A549 (cell line): ENCODE results near the genes GRIN2A, TEKT5 and DEXI.

GRCh38 chr16:8856707-8857203 lies 12.1 kb downstream of the CARHSP1 start:
- PRO-cap: no peak
CAGE:
- cytosol, long polyA plus RNA: no peak
- long polyA plus RNA: no peak
- nucleus, long polyA plus RNA: no peak

GRCh38 chr16:8916273-8916740 lies 34.2 kb downstream of the LITAFD start:
- PRO-cap: no peak
CAGE:
- cytosol, long polyA plus RNA: no peak
- long polyA plus RNA: no peak
- nucleus, long polyA plus RNA: no peak

DNA sequence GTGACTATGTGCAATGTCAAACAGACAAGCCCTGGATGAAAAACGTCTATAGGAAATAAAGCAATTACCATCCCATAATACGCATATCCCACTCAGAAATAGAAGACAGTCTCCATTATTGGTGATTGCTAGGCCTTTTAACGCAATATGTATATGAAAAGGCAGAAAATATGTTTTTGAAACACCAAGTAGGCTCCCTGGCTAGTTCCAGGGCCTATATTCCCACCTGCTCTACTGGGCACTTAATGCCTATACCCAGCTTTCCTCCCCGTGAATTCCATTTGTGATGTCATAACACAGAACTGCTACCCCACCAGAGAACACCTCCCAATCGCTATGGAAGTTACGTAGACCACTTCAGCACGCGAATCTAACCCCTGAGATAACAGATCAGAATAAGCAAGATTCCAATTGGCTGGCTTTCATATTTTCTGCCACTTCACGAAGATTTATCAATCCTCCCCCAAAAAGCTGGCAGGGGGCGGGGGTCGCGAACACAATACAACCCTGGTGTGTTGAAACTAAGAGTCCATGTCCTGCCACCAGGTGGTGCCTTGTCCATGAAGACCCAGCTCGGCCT lies 28.0 kb downstream of the USP7 start:
- PRO-cap: no peak
CAGE:
- cytosol, long polyA plus RNA: no peak
- long polyA plus RNA: no peak
- nucleus, long polyA plus RNA: no peak

DNA sequence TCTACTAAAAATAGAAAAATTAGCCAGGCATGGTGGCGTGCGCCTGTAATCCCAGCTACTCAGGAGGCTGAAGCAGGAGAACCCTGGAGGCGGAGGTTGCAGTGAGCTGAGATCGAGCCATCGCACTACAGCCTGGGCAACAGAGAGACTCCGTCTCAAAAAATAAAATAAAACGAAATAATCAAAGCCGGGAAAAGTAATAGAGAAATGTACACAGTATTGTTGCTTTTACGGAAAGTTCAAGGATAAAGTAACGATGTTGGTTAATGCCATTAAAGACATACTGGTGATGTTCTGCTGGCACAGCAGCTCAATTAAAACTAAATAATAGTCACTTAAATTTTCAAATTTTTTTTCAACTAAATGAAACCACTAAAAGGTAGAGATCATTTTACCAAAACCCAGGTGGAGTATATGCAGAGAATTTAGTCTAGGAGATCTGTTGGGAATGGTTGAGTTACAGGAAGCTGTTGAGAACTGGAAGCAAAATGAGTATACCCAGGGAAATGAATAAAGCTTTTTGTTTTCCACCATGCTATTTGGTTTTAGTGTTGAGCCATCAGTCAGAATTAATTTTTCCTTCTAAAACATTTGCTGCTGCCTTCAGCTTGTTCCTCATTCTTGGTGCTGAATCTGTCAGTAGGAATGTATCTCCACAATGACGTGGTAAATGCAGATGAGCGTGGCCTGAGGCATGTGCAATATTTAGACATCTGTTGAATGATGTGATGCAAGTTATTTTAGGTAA lies 10.7 kb downstream of the HAPSTR1 start:
- PRO-cap: no peak
CAGE:
- cytosol, long polyA plus RNA: no peak
- long polyA plus RNA: no peak
- nucleus, long polyA plus RNA: no peak

DNA sequence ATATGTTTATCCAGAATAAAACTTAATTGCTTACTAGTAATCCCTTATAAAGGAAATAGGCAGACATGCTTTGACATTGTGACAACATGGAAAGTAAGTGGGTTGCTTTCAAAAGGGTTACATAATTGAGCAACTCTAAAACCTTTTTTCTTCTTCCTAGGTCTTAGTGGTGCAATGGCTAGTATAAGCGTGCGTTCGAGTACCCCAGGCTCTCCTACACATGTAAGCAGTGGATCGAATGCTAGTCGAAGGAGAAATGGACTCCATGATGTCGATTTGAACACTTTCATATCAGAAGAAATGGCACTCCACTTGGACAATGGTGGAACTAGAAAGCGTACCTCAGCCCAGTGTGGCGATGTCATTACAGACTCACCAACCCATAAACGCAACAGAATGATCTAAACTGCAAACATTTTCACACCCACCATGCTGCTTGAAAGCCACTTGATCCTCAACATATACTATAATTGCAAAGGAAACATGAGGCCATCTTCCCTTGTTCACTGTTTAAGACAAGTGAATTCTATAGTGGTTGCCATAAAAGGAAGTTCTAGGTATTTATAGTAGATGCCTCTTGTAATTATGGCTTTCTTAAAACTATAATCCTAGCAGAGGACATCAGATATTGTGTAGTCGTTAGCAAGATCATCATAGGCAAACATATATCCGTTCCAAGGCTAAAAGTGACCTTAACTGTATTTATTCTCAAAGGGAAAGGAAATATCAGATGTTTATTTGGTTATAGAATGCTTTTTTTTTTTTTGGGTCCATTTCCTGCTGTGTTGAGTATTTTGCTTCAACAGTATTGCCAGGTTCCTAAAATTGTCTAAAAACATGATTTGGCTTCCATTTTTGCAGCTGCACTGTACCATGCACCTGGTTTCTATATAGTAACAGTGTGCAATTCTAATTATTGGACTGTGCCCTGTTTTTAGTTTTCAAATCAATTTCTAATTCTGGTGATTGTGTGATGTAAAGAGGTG lies 25.4 kb downstream of the HAPSTR1 start:
- PRO-cap: no peak
CAGE:
- cytosol, long polyA plus RNA: no peak
- long polyA plus RNA: no peak
- nucleus, long polyA plus RNA: no peak

- PRO-cap: no peak
CAGE:
- cytosol, long polyA plus RNA: no peak
- long polyA plus RNA: no peak
- nucleus, long polyA plus RNA: no peak
These were observed 273.8 kb downstream of the HAPSTR1 start for GRCh38 chr16:9365023-9365782.

- PRO-cap: no peak
CAGE:
- cytosol, long polyA plus RNA: no peak
- long polyA plus RNA: no peak
- nucleus, long polyA plus RNA: no peak
These were observed 335.9 kb downstream of the GRIN2A start for GRCh38 chr16:9846264-9846885.

DNA sequence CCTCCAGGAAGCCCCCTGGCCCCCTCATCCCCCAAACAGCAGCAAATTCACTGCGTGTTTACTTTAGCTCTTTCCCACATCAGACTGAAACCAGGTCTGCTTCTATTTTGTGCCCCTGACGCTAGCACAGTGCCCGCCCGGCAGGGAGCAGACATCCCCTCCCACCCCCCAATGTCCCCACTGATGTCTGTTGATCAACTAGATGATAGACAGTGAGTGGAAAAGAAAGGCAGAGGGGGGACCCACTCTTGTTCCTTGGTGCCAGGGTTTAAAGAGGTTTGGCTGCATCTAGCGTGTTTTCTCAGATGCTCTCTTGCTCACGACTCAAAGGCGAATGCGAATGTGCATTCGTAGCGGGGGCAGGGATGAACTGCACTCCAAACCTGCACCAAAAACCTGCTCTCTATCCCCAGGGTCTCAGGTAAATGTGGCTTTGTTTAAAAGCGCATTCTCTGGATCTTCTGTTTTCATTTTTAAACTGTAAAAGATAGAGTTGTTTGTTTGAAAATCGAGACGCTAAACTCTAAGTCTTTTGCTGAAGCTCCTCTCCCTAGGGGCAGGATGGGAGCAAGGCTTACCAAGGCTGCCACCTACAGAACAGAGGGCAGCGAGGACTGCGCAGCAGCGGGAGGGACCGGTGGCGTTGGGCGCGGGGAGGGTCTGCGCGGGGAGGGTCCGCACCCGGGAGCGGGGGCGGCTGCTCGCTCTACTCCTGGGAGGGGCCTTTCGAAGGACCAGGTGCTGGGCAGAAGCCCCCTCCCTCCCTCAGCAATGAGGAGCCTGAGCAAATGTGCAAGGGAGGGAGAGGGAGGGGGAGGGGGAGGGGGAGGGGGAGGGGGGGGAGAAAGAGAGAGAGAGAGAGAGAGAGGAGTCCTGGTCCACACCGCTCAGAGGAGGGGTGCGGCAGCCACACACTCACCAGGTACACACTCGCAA lies 143.0 kb downstream of the GRIN2A start:
- PRO-cap: no peak
CAGE:
- cytosol, long polyA plus RNA: no peak
- long polyA plus RNA: no peak
- nucleus, long polyA plus RNA: no peak

DNA sequence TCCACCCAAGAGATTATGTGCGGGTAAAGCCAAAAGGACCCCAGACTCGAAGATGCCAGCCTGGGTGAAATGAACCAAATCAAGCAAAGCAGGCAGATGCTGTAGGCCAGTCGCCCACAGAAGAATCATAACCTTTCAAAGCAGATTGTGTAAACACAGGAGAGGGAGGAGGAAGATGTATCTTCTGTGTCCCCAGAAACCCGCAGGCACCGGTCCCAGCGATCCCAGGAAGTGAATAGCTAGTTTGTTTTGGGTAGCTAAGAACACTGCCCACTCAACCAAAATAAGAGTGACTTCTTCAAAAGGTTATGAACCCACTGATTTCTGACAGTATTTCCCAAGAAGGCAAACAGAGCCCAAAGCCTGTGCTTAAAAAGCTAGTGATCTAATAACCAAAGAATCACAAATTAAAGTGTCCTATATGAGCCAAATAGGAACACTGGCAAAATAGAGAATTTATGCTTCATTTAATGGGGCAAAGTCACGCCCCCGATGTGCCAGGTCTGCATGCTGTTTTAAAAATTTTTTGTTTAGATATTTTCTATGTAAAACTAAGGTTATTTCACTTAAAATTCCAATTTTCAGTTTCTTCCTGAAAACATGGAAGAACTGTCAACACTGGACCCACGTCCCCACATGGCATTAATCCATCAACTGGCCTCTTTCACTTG lies 67.7 kb downstream of the GRIN2A start:
- PRO-cap: no peak
CAGE:
- cytosol, long polyA plus RNA: no peak
- long polyA plus RNA: no peak
- nucleus, long polyA plus RNA: no peak

- PRO-cap: no peak
CAGE:
- cytosol, long polyA plus RNA: no peak
- long polyA plus RNA: no peak
- nucleus, long polyA plus RNA: no peak
These were observed 833 bp downstream of the GRIN2A start for GRCh38 chr16:10181169-10182021.

- PRO-cap: no peak
CAGE:
- cytosol, long polyA plus RNA: no peak
- long polyA plus RNA: no peak
- nucleus, long polyA plus RNA: no peak
These were observed at the start of gene GRIN2A for GRCh38 chr16:10182265-10183239. Gene GRIN2A, minus strand, starts transcription at chr16:10182428.

GRCh38 chr16:10393688-10394403 lies 8.0 kb downstream of the ATF7IP2 start:
- PRO-cap: no peak
CAGE:
- cytosol, long polyA plus RNA: no peak
- long polyA plus RNA: no peak
- nucleus, long polyA plus RNA: no peak

- PRO-cap: no peak
CAGE:
- cytosol, long polyA plus RNA: no peak
- long polyA plus RNA: no peak
- nucleus, long polyA plus RNA: no peak
These were observed 15.7 kb downstream of the EMP2 start for GRCh38 chr16:10564636-10565102.

DNA sequence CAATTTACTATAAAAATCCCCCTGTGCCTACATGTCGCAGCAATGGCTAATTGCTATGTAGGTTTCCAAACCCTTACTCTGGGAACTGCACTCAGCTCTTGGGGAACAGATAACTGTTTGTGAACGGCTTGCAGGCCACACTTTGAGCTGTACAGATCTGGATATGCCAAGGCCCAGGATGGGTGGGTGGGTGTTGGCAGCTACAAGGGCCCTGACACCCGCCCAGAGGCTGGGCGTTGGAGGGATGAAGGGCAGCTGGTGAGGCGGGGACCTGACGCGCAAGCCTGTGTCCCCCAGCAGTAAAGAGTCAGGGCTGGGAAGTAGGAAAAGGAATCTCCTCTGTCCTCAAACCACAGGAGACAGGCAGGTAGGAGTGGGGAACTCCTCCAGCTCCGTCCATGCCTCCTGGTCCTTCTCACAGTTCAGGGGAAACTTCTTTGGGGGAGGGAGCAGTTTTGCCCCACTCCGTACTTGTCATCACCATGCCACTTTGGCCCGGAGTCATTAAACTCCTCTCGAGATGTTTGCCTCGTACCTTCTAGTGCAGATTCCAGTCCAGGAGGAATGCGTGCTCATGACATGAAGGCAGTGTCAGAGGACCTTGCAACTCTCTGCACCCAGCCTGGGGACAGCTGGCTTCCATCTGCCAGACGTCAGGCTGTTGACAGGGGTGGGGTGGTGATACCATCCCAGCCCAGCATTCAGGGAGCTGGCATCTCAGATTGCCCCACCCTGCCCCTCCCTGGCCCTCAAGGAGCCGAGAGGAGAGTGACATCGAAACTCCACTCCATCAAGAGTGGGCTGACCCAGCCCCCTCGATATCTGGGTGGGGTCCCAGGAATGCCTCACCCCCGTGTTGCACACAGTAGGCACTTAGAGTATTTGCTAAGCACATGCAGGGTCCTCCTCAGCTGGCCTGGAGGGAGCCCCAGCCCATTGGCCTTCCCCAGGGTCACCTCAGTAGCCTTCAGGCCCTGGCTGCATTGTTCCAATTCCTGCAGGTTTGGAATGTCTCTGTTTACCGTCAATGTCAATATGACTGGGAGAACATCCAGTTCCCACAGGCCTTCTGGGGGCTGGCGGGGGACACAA lies 21.0 kb upstream of the EMP2 start:
- PRO-cap: no peak
CAGE:
- cytosol, long polyA plus RNA: no peak
- long polyA plus RNA: no peak
- nucleus, long polyA plus RNA: no peak

- PRO-cap: no peak
CAGE:
- cytosol, long polyA plus RNA: no peak
- long polyA plus RNA: no peak
- nucleus, long polyA plus RNA: no peak
These were observed 41.9 kb upstream of the EMP2 start for GRCh38 chr16:10622006-10623032.

DNA sequence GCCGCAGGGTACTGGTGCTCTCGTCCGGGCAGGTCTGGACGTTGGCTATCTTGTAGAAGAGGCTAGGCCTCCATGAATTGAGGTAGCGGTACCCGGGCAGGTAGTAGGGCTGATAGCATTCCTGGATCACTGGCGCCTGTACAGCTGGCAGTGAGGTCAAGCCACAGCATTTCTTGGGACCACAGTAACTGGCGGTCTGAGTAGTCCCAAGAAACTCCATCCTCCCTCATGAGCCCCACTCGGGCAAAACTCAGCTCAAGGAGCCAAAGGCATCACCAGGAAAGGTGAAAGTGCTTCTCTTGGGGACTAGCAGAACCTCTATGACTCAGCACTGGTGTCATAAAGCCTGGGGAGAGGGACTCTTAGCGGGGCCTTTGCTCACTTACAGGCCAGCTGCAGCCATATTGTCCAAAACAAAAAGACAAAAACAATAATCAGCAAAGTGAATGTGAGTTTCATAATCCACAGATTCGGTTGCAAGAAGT lies at the start of gene TEKT5:
Gene TEKT5 (minus strand): TSS at position 277 of the 485 bp plus-strand sequence.
- PRO-cap: no peak
CAGE:
- cytosol, long polyA plus RNA: no peak
- long polyA plus RNA: no peak
- nucleus, long polyA plus RNA: no peak

- PRO-cap: no peak
CAGE:
- cytosol, long polyA plus RNA: no peak
- long polyA plus RNA: no peak
- nucleus, long polyA plus RNA: no peak
These were observed 23.5 kb downstream of the DEXI start for GRCh38 chr16:10918665-10919268.

DNA sequence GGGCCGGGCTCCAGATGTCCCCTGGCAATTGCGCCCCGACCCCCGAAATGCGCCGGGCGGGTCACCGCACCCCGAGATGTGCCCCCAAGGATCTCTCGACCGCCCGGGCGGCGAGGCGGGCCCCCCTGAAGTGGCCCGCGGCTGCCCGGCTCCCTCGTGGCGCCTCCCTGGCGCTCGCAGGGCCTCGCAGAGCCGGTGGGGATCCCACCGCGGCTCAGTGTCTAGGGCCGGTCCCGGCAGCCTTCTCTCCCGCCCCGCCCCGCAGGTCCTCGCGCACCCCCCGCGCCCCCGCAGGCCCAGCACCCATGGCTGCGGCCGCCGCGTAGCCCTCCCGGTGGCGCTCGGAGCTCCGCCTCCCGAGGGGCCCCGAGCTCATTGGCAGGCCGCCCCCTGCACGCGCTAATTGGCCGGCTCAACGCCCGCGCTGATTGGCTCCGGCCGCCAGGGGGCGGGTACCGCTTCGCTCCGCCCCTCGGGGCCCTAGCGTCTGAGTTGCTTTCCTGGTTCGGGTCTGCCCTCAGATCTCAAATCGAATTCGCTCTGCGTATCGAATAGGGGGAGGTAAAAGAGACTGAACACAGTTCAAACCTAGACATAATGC lies at the start of gene DEXI:
Gene DEXI (minus strand): TSS at position 343 of the 601 bp plus-strand sequence.
- PRO-cap: bidirectional peak, plus-strand start at position 462 of the sequence, minus-strand start at position 343 of the sequence
CAGE:
- cytosol, long polyA plus RNA: no peak
- long polyA plus RNA: no peak
- nucleus, long polyA plus RNA: no peak

- PRO-cap: no peak
CAGE:
- cytosol, long polyA plus RNA: no peak
- long polyA plus RNA: no peak
- nucleus, long polyA plus RNA: no peak
These were observed 119.2 kb downstream of the CLEC16A start for GRCh38 chr16:11063464-11064036.

DNA sequence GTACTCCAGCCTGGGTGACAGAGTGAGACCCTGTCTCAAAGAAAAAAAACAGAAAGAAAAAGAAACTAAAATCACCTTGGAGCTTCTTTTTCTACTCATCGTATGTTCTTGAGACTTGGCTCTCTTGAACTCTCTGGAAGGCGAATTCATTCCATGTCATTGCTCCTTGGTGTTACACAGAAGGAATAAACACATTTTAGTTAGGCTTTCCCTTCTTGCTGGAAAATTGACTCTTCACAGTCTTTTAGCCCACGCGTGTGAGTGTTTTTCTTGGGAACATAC lies 142.4 kb downstream of the SOCS1 start:
- PRO-cap: no peak
CAGE:
- cytosol, long polyA plus RNA: no peak
- long polyA plus RNA: no peak
- nucleus, long polyA plus RNA: no peak